AG04449 (cell line): ENCODE measurements around the genes NAAA and SEPTIN11.

DNA sequence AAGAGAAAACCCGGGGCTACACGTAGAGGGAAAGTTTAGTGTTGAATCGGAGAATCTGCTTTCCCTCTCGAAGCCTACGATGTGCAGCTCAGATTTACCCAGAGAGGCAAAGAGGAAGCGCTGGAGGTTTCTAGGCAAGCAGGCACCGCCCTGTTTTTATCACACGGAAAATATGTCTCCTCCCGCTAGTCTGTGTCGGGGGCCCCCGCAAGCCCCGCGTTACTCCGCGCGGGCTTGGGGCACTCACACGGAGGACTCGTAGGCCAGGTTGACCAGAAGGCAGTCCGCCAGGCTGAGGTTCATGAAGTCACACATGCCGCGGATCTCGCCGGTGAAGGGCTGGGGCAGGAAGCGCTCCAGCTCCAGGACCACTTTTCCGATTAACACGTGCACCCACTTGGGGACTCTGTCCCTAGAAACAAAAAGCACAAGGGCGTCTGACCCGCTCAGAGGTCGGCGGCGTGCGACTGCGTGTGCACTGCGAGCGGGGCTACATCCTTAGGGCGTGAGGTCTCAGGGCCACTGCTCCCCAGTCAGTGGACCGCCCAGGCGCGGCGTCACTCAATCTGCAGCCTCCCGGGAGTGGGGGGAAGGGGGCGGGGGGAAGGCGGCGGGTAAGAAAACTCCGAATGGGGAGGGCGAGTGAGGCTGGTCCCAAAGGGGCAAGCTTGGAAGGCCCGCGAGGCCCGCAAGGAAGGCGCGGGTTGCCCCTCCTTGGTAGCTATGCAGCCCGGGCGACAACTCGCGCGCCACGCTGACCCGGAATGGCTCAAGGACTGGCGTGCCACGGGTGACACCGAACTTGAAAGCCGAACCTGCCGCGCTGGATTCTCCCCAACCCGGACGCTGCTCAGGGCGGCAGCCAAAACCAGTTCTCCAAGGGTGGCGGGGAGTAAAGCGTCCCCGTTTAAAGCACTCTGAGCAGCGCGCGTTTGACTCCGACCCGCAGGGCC lies 783 bp downstream of the NAAA start:
- RRBS, result 2% methylated on average over 11 of the region's 75 CpGs

GRCh38 chr4:75940707-75941464 lies at the start of gene NAAA:
NAAA (minus strand) TSS chr4:75941013.
- RRBS, result 5% methylated on average over 22 of the region's 72 CpGs

DNA sequence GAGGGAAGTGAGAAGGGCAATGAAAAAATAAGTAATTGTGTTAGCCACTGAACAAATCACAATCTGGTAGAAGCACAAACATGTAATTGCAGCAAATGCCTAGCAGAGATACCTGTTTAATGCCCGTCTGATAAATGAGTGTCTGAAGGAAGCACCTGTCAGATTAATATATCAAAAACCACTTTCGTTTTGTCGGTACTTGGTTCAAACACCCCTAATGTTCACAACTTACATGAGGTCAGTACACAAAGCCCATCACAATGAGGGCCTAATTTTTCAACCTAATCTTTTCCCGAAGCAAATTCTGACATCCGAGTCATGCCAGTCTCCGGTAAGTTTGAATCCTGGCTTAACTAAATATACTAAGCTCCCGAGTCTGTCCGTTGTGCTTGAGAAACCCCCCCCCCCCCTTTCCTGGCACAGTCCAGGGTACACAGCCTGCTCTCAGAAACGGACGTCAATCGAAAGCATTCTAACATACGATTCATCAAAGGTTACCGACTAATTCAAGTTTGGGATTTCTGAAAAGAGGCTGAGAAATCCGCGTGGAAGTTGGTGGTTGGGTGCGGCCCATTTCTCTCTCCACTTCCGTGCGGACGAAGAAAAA lies 764 bp downstream of the SDAD1 start:
- RRBS, result no CpG with 5 or more reads among the region's 19 CpGs

DNA sequence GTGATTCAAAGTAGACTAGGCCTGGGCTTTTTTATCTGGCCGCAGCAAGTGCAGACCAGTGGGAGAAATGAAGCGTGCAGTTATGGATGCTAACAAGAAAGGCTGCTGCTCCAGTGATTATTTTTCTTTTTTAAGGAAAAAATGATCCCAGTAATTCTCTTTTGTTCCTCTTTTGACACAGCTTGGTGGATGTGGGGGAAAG lies 1.3 kb downstream of the SCARB2 start:
- RRBS, result no CpG with 5 or more reads among the region's 2 CpGs

- RRBS, result no CpG with 5 or more reads among the region's 9 CpGs
Measured at GRCh38 chr4:76212668-76213215, 882 bp downstream of the SCARB2 start.

- RRBS, result no CpG with 5 or more reads among the region's 2 CpGs
Measured at GRCh38 chr4:76272493-76273097, 21.1 kb downstream of the FAM47E start.

- RRBS, result no CpG with 5 or more reads among the region's 9 CpGs
Measured at GRCh38 chr4:76435441-76436417, 700 bp downstream of the SHROOM3 start.

DNA sequence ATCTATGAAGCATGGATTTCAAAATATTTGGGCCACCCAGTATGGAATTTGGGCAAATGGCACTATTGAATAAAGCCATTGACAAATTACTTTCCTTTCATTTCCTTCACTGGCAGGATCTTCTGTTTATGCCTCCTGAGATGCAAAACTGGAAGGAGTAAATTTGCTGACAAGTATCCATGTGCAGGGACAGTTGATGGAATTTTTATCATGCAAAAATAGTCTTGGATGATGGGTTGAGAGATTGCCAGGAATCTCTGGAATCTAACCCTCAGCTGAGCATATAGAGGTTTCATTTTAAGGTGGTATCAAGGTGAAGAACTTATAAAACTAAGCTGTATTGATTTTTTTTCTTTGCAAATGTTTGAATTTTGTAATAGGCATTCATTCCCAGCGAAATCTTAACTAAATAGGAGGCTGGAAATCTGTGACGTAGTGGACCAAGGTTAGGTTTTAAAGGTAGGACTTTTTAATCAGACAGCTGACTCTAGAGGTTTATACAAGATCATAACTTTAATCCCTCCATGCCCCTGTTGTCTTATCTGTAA lies 101.1 kb downstream of the SHROOM3 start:
- RRBS, result no CpG with 5 or more reads among the region's 2 CpGs

- RRBS, result no CpG with 5 or more reads among the region's 4 CpGs
Measured at GRCh38 chr4:76639336-76639734, 204.3 kb downstream of the SHROOM3 start.

GRCh38 chr4:76738313-76739030 lies 159.5 kb downstream of the SOWAHB start:
- RRBS, result 93% methylated on average over 2 of the region's 8 CpGs

- RRBS, result no CpG with 5 or more reads among the region's 17 CpGs
Measured at GRCh38 chr4:76753666-76754877, 143.9 kb downstream of the SOWAHB start.

DNA sequence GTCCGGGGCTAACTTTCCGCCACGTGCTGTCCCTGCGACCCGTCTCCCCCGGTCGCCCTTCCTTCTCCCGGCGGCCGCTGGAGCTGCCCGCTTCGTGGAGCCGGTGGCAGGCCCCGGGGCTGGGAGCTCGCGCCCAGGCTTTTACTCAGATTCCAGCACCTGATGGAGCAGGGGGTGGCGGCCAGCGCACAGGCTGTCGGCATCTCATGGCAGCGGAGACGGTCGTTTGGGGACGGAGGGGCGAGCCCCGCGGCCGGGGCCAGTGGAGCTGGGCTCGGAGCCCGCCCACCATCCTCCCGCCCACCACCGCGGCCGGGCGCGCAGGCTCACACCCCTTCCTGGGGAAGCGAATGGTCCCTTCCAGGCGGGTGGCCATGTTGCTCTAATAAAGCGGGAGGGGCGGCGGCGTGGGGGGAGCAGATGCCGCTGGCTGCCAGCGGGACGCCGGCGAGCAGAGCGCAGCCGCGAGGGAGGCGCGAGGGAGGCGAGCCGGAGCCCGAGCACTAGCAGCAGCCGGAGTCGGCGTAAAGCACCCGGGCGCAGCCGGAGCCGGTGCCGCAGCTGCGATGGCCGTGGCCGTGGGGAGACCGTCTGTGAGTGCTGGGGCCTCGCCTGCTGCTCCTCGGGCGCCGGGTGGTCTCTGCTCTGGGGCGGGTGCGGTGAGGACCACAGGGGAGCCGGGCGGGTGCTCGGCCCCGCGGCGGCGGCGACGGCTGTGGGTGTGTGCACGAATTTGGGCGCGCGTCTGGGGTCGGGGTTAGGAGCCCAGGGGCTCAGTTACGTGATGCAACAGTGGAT lies at the start of gene SEPTIN11:
Gene SEPTIN11, plus strand, starts transcription at position 415 of the 798 bp plus-strand sequence.
- RRBS, result 4% methylated on average over 34 of the region's 87 CpGs

DNA sequence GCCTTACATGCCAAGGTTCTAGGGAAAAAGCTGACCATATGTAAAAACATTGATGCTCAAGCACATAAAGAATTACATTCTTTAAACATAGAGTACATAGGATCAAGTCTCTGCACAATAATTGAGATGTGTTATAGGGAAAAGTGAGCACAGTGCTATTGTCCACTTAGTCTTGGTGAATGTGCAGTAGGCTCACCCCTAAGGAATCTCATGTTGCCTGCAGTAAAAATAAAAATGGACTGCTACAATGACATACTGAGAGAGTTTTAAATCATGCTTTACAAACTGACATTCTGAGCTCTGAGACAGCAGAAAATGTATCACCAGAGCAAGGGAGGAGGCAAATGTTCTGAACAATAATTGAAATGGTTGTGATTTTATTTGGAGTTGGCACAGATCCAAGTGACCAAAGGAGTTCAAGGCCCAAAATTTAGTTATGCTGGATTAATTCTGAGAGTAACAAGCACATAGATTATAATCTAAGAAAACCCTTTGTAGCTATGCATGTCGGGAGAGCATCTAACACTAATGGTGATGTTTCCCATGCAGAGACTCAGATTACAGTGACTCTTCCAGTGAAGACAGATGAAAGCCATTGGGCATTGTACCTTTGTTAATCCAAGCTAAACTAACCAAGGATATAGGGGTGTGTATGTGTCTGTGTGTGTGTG lies 43.7 kb downstream of the CCNI start:
- RRBS, result no CpG with 5 or more reads among the region's 1 CpG

DNA sequence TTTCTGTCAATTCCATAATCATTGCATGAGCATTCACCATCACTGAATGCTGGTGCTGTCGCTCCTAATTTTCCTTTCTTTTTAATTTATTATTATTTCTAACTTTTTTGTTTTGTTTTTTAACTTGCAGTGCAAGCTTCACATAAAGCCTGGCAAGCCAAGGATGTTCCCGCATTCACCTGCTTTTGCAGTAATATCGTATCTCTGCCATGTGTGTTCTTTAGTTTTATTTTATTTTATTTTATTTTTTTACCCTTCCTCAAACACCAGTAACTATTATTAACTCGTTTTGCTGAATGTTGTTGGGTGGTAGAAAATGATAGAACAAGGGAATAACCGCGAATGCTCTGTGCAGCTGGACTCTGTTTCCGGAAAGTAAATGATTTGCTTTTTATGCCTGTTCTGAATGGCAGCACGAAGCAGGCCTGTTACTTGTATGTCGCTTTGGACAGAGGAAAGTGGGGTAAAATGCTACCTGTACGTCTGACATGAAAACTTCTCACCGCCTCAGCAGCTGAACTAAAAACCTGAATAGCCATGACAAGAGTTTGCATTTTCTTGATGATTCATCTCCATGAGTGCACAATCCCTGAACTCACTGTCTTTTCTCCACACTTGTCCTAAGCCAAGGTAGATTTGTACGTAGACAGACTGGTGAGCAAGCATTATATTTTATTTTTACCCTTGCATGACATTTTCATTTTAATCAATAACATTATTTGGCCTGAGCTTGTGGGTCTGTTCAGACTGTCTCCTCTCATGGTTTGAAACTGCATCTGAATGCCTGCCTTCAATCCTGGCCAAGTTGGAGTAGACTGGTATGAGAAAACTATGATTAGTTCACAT lies 41.2 kb downstream of the CCNI start:
- RRBS, result no CpG with 5 or more reads among the region's 12 CpGs

DNA sequence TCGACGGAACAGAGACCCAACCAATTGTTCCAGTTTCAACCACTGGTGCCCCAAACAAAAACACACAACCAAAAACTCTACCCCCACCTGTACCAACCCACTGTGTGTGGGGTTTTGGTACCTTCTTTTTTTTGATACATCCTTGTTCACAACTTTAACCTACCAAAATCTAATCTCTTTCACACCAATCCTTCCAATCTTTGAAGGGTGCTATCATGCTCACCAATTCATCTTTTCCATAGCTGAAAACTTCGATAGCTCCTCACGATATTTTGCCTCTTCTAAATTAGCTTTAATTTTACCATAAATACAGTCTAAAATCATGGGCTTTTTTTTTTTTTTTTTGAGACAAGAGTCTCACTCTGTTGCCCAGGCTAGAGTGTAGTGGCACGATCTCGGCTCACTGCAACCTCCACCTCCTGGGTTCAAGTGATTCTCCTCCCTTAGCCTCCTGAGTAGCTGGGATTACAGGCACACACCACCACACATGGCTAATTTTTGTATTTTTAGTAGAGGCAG lies 6.0 kb downstream of the CCNI start:
- RRBS, result no CpG with 5 or more reads among the region's 6 CpGs

DNA sequence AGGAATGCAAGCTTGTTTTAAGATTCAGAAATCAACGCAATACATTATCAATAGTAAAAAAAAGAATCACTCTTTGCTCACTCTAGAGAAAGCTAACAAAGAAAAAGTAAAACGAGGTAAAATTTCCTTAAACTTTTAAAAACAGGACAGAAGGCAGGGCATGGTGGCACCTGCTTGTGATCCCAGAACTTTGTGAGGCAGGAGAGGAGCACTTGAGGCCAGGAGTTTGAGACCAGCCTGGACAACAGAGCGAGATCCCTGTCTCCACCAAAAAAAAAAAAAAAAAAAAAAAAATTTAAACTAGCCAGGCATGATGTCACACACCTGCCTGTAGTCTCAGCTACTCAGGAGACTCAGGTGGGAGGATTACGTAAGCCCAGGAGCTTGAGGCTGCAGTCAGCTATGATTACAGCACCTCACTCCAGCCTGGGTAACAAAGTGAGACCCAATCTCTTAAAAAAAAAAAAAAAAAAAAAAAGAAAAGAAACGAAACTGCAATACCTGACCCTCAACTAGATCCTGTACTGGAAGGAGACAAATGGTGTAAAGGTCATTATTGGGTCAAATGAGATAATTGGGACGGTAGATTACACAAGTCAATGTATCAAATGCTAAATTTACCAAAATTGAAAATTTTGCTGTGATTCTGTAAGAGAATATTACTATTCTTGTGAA lies 3.5 kb downstream of the CCNI start:
- RRBS, result no CpG with 5 or more reads among the region's 6 CpGs

DNA sequence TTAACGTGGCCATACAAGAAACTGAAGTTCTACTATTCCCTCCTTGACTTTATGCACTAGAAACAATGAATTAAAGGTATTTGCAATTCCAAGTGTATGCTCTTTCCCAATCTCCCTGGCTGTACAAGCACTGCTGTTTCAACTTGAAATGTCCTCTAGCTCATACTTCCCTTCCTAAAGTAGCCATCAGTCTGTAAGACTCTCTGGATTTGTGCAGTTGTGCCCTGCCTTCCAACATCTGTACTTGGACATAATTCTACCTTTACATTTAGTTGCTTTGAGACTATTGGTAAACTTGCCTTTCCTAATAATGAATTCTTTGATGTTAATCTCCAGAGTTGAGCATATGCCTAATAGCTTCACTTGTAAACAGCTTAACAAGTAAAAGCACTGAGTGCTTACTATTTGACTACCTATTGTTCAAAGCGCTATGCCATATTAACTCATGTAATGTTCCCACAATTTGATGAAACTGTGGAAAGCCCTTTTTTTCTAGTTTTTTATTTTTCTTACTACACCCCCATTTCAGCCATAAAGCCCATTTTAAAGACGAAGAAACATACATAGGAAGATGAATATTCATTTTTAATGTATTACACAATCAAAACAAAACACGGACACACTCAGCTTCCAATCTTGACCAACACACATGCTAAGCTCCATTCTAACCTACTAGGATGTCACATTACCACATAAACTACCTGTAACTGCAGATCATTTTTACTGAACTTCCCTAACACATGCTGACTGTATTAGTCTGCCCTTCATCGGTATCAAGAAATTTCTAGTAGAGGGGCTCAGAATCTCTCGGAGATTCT lies 2.1 kb downstream of the CCNI start:
- RRBS, result no CpG with 5 or more reads among the region's 6 CpGs

DNA sequence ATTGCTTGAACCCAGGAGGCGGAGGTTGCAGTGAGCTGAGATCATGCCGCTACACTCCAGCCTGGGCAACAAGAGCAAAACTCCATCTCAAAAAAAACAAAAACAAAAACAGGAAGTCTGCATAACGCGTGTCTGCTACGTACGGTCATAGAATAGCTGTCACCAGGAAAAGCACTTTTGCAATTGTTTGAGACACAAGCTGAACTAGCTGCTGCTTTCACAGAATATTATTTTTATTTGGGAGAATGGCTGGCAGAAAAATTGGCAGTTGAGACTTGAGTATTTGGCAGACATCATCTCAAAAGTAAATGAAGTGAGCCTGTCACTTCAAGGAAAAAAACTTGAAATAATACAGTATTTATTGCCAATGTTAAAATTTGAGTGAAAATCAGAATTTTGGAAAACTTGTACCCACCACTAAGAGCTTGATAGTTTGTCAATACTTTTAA lies 19.5 kb upstream of the CCNG2 start:
- RRBS, result no CpG with 5 or more reads among the region's 6 CpGs

- RRBS, result no CpG with 5 or more reads among the region's 2 CpGs
Measured at GRCh38 chr4:77538604-77538995, 67.0 kb upstream of the CXCL13 start.